Cytotoxic T cell (primary cell): ENCODE measurements around a stretch of chr11.

- PRO-cap, 2 experiments: no peak in any of the 2 experiments
These were observed 54.0 kb upstream of the CAPRIN1 start for GRCh38 chr11:33997555-33997983.

- PRO-cap, 2 experiments: no peak in any of the 2 experiments
These were observed 86.9 kb downstream of the NAT10 start for GRCh38 chr11:34192365-34192776.

GRCh38 chr11:34266555-34267404, 91.0 kb downstream of the ABTB2 start:
- PRO-cap, 2 experiments: no peak in any of the 2 experiments

GRCh38 chr11:34356350-34357337, 1.2 kb downstream of the ABTB2 start:
- PRO-cap, 2 experiments: no peak in any of the 2 experiments

DNA sequence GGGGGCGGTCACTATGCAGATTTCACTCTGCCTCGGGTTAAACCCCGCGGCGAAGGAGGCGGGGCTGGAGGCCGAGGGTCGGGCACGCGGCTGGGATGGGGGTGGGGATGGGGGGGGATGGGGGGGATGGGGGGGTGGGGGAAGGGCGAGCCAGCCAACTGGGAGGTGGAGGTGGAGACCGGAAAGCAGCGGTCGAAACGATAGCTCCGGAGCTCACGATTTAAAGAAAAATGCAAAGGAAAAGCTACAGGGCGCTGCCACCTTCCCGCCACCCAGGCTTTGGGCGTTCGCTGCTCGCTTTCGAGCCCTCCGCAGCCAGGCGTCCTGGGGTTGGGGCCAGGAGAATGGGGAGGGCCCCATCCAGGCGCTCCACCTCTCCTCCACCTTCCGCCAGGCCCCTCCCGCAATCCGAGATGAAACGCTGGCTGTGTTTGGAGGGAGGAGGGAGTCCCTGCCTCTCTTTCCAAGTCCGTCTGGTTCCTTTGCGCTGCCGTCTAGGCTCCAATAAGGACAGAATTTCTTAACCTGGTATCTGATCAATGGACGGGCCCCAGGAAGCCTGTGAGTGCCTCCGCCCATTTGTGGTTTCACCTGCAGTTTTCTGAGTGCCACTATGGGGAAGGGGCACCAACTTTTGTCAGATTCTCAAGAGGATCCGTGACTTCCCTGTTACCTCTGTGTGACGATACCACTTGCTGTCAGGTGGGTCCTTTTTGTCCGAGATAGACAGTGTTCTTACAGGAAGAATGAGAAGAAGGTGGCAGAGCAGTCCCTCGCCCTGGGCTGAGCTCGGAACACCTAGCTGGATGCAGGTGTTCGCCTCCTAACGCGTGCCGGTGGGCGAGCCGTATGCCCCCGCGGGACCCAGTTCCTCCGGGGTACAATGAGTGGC, 561 bp upstream of the ABTB2 start:
- PRO-cap, 2 experiments: peak in 1 of 2 experiments; most common plus-strand start position 223 of the sequence (in 1); most common minus-strand start position 502 of the sequence (in 1)

- PRO-cap, 2 experiments: no peak in any of the 2 experiments
These were observed 38.8 kb upstream of the ELF5 start for GRCh38 chr11:34552457-34552769.

DNA sequence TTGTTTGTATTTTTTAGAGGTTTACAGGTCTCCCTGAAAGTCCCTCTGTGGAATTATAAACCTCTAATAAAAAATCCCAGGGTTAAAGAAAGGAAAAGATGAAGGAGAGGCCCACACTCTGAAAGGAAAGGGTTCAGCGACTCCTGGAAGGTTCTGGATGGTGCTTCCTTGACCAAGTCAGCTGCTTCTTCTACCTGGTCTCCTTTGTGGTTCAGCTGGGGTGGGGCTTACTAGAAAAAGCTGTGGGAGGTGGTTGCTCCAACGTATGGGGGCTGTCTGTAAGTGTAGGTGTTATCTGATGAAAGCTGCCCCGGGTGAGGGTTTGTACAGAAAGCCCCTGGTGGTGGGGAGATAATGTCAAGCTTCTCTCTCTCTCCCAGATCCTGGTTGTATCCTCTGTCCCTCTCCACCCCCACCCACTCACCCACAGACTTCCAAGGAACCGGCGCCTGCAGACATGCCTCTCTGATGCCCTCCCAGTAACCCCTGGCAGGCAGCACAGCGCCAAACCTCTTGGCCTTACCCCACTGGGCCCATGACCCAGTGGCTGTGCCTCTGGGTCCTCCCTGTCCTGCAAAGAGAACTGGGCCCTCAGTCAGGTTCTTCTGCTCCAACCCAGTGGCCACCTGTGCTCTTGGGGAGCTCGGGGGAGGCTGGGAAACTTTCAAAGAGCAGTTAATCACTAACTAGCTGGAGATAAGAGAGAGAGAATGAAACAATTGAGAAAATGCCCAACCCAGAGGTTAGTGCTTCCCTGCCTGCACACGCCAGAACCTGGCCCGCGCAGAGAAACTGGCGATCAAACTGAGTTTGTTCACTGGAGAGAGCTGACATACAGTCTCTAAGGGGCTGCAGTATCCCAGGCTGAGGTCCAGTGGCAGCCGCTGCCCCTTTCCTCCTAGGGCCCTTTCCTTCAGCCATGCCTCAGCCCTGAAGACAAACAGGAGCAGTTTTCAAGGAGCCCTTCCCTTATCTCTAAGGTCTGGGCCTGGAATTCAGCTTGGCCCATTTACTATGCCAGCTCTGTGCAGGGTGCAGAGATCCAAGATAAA, 20.4 kb upstream of the EHF start:
- PRO-cap, 2 experiments: no peak in any of the 2 experiments

DNA sequence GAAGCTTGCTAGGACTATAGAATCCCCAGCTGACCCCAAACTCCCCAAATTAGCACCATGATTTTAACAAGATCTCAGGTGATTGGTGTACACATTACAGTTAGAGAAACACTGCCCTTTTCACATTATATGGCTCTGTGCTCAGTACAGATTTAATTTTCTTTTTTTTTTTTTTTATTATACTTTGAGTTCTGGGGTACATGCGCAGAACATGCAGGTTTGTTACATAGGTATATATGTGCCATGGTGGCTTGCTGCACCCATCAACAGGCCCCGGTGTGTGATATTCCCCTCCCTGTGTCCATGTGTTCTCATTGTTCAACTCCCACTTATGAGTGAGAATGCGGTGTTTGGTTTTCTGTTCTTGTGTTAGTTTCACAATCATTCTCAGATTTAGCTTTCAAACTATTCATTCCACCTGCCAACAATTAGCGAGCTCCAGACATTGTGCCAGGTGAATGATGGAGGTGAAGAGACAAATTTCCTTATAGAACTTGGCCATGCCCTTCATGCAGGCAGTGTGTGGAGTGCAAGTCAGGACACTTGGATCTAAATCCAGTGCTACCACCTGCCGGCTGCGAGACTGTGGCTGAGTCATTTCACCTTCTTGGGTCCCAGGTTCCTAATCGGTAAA, 18.9 kb upstream of the EHF start:
- PRO-cap, 2 experiments: no peak in any of the 2 experiments

- PRO-cap, 2 experiments: no peak in any of the 2 experiments
These were observed 3.8 kb downstream of the EHF start for GRCh38 chr11:34624488-34625352.

- PRO-cap, 2 experiments: no peak in any of the 2 experiments
These were observed 18.4 kb downstream of the EHF start for GRCh38 chr11:34639320-34639685.

DNA sequence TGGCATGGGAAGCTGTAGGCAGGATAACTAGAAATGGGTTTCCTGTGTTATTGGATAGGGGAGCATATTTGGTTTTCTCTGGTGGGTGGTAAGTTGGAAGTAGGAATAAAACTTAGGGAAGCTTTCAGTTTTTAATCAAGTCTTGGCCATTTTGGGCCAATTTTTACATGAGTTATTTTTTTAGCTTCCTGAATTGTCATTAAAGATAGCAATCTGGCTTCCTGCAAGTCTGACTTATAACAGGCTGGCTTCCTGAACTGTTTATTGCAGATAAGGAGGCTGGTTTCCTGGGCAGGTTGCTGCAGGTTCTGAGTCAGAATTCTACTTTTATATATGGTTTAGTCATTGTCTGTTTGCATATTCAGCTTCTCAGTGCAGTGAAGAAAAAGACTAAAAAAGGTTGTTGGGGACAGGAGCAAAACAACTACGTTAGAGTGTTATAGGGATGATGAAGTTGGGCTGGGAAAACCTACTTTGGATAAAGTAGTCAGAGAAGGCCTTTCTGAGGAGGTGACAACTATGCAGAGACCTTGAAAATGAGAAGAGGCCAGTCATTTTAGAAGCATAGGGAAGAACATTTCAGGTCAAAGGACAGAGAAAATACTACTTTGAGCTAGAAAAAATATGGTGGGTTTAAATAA, 106.5 kb downstream of the APIP start:
- PRO-cap, 2 experiments: no peak in any of the 2 experiments

DNA sequence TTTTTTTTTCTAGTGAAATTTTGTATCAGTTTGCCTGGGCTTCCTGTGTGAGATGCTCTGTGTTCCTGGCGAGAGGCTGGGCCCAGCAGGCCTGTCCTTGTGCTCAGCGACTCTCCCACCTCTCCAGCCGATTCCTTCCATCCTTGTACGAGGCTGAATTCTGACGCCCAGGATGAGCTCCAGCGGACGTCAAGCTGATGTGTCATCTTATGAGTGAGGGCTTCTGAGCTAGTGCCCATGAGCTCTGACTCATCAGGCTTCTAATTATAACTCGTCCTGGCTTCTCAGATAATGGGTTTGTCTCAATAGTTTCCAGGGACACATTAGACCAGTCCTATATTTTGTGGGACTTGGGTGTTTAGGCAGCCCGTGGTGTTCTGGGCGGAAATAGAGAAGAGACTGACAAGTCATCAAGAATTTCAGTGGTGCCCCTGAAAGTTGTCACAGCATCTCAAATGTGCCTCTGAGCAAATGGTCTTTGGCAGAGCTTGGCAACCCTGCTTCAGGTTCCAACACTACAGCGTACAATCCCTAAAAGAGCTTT, 108.2 kb upstream of the CD44 start:
- PRO-cap, 2 experiments: no peak in any of the 2 experiments

DNA sequence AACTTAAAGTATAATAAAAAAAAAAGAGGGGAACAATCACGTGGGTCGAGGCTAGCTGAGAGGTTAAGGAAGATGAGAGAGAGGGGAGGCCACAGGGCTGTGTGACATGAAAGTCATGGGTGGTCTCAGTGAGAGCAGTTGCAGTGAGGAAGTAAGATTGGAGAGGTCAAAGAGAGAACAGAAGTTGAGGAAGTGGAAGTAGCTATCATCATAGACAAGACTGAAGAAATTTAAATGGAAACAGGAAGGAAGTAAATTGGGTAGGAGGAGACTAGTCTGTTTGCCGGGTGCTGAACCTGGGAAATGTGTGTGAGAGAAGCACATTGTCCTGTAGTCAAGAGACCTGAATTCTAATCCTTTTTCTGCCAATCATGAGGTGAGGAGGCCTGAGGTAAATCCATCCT, 79.9 kb upstream of the CD44 start:
- PRO-cap, 2 experiments: no peak in any of the 2 experiments

- PRO-cap, 2 experiments: peak in 1 of 2 experiments; most common plus-strand start chr11:35140231 (in 1); most common minus-strand start chr11:35140084 (in 1)
These were observed 1.0 kb downstream of the CD44 start for GRCh38 chr11:35139974-35140437.

GRCh38 chr11:35153866-35154291, 14.9 kb downstream of the CD44 start:
- PRO-cap, 2 experiments: no peak in any of the 2 experiments

- PRO-cap, 2 experiments: no peak in any of the 2 experiments
These were observed 82.5 kb downstream of the CD44 start for GRCh38 chr11:35221389-35221854.

- PRO-cap, 2 experiments: no peak in any of the 2 experiments
These were observed 76.4 kb downstream of the SLC1A2 start for GRCh38 chr11:35342927-35343404.

- PRO-cap, 2 experiments: no peak in any of the 2 experiments
These were observed 4.7 kb upstream of the SLC1A2 start for GRCh38 chr11:35424038-35424475.

DNA sequence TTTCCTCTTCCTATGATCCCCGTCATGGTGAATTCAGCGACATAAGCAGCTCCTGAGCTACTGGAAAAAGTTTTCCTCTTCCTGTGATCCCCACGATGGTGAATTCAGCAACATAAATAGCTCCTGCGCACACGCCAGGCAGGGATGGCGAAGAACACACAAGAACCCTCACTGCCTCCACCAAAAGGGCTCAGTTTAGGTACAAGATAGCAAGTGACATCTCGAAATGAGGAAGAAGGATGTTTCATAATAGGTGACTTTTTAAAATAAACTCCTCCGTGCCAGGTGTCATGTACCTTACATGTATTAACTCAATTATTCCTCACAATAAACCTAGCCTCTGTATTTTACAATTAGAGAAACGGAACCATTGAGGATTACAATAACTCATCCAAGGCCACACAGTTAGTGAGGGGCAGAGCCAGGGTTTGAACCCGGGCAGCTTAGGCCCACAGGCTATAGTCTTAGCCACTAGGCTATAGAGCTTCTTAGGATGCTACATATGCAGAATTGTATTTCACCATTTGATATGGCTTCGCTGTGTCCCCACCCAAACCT, 892 bp upstream of the PAMR1 start:
- PRO-cap, 2 experiments: no peak in any of the 2 experiments

- PRO-cap, 2 experiments: peak in 2 of 2 experiments; most common plus-strand start chr11:35663173 (in 1); most common minus-strand start chr11:35663102 (in 2)
These were observed 608 bp downstream of the TRIM44 start for GRCh38 chr11:35662946-35663820.